Subcutaneous adipose tissue (tissue), 3 donors: ENCODE data around the gene APOL3.

GRCh38 chr22:36017725-36018285 is 10.8 kb downstream of the RBFOX2 start:
- PRO-cap = no peak
- RAMPAGE, long total RNA, 3 experiments = no peak in any of the 3 experiments

- PRO-cap = unidirectional peak, minus-strand start at chr22:36160755
- RAMPAGE, long total RNA, 3 experiments = start-site peak on the minus strand in 2 of 3 experiments, at chr22:36160733-36160798 at its widest, 94 to 114 reads per replicate
Measured at GRCh38 chr22:36160330-36161030, at the start of gene APOL3. Gene APOL3 (minus strand): TSS chr22:36160755.

DNA sequence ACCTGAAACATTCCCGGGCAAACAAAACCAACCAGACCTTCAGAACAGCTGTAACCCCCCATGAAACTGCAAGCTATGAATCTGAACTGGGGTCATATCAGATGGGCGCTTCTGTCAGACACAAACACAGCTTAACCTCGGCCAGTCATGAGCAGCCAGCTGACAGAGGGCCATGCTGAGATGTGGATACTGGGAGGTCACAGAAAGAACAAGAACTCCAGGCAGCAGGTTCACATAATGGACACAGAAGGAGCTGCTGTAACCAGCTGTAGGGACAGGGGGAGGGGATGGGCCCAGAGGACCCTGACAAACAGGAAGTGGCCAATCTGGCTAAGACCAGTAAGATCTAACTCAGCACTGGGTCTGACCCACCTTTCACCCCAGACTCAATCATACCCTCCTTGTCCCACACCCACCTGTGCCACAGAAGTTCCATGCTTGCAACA is 4.1 kb downstream of the APOL4 start:
- PRO-cap = no peak
- RAMPAGE, long total RNA, 3 experiments = no peak in any of the 3 experiments

- PRO-cap = unidirectional peak, plus-strand start at chr22:36220582
- RAMPAGE, long total RNA, 3 experiments = no peak in any of the 3 experiments
Measured at GRCh38 chr22:36220394-36220876, 18.8 kb upstream of the APOL4 start.

- PRO-cap = no peak
- RAMPAGE, long total RNA, 3 experiments = no peak in any of the 3 experiments
Measured at GRCh38 chr22:36239825-36240125, 448 bp upstream of the APOL2 start.

DNA sequence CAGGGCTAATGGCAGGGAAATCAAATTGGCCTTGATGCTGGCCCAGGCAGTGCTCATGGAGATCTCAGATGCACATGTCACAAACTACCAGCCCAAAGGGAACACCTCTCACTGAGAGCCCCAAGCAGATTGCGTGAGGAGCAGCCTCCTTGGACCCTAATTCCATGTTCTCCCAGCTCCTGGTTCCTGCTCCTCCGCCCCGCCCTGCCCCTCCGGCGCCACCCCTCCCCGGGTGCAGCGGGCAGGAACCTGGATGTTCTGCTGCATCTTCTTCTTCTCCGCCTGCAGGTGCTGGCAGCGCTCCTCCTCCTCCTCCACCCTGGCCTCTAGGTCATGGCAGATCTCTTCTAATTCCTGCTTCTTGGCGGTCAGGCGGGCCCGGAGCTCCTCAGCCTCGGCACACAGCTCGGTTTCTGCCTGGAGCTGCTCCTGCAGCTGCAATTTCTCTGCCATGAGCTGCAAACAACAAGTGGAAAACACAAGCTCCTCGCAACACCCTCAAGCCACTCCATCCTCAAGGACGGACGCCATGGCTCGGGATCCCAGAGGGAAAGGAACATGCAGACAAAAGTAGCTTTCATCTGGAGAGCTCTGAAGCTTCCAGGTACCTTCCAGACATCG is 47.8 kb downstream of the APOL1 start:
- PRO-cap = no peak
- RAMPAGE, long total RNA, 3 experiments = start-site peak on the minus strand in 1 of 3 experiments, centred at position 389 of the sequence, 184 reads per replicate

GRCh38 chr22:36329187-36330004 is 58.4 kb downstream of the MYH9 start:
- PRO-cap = bidirectional peak, plus-strand start at chr22:36329342, minus-strand start at chr22:36329345; bidirectional peak, plus-strand start at chr22:36329749, minus-strand start at chr22:36329545
- RAMPAGE, long total RNA, 3 experiments = no peak in any of the 3 experiments

DNA sequence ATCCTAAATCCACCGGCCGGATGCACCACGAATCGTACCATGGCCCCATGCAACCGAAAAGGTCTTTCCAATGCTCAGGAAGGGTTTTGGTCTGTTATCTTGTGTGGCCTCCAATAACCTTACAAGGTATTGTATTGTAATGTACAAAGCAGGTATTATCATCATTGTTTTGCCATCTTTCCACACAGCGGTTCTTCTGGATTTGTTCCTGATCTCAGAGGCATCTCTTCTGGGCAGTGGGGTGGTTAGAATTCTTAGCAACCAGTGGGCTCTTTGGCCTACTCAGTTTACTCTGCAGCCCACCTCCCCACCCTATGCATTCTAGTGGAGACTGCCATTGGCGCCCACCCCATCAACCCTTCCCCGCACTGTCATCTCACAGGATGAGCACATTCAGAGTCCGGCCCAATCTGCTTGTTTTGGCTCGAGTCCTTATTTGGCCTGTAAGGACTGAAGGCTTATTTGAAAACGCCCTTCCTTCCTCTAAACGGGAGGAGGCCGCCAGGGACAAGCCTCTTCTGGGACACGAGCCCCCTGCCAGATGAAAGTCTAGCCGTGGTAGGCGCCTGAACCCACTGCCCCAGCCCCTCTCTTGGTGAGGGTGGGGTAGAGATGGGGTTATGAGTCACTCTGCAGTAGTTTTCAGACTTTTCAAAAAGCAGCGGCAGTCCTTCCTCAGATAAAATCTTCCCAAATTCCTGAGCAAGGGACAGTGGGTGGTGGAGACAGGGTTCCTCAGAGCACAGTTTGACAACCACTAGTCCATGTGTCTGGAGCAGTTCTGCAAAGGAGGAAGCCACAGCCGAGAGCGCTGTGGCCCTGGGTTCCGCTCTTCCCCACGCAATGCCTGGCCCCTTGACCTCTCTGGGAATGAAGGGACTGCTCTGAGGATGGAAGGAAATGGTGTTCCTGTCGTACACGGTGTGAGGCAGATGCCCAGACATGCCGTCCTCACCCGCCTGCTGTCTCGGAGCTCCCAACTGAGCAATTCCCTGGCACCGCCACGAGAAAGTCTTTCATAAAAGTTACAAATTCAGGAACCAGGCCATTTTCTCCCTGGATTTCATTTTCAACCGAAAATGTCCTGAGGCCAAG is 57.1 kb downstream of the MYH9 start:
- PRO-cap = bidirectional peak, plus-strand start at position 486 of the sequence, minus-strand start at position 385 of the sequence; bidirectional peak, plus-strand start at position 514 of the sequence, minus-strand start at position 520 of the sequence; bidirectional peak, plus-strand start at position 915 of the sequence, minus-strand start at position 872 of the sequence; unidirectional peak, minus-strand start at position 982 of the sequence
- RAMPAGE, long total RNA, 3 experiments = no peak in any of the 3 experiments

DNA sequence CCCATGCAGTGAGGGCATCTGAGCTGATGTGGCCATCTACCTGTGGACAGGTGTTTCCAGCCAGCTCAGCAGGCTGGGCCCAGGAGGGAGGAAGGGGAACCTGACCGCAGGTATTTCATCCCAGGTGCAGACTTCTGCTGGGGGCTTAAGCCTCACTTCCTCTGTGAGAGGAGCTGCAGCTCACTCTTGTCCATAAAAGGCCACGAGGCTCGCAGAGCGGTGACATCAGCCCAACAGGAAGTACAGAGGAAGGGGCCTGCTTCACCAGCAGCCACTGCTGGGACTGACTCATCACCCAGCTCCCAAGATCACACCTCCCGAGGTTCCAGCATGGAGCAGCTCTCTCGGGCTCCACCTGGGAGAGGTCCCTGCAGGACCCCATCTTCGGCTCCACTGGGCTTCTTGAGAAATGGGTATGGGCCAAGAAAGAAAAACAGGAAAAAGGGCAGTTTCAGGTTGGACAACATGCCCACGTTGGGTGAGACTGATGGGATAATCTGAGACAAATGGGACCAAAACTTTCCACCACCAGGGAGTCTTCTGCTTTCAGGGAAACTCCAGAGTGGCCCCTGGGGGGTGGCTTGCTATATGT is 56.3 kb downstream of the MYH9 start:
- PRO-cap = bidirectional peak, plus-strand start at position 311 of the sequence, minus-strand start at position 165 of the sequence
- RAMPAGE, long total RNA, 3 experiments = no peak in any of the 3 experiments

- PRO-cap = bidirectional peak, plus-strand start at chr22:36364556, minus-strand start at chr22:36364409
- RAMPAGE, long total RNA, 3 experiments = no peak in any of the 3 experiments
Measured at GRCh38 chr22:36364007-36364824, 23.6 kb downstream of the MYH9 start.

DNA sequence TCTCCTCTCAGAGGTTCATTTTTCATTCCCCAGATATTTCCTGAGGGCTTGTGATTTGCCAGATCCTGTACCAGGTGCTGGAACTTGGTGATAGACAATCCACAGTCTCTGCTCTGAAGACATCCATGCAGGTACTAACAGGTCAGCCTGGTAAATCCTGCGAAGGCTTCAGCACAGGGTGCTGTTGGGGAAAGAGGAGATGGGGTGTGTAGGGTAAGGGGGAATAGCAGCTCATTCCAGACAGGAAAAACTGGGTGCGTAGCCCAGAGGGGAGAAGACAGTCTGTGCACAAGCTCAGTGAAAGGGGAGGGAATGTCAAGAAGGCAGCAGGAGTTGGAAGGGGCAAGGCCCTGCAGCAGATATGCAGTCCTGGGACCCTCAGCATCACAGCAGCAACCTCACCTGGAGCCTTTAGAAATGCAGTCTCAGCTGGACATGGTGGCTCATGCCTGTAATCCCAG is 8.3 kb upstream of the MYH9 start:
- PRO-cap = no peak
- RAMPAGE, long total RNA, 3 experiments = no peak in any of the 3 experiments

GRCh38 chr22:36399461-36399761 is 11.6 kb upstream of the MYH9 start:
- PRO-cap = no peak
- RAMPAGE, long total RNA, 3 experiments = no peak in any of the 3 experiments

GRCh38 chr22:36425879-36426899 is 38.4 kb upstream of the MYH9 start:
- PRO-cap = no peak
- RAMPAGE, long total RNA, 3 experiments = no peak in any of the 3 experiments

GRCh38 chr22:36432469-36432882 is 44.7 kb upstream of the MYH9 start:
- PRO-cap = no peak
- RAMPAGE, long total RNA, 3 experiments = no peak in any of the 3 experiments

GRCh38 chr22:36448560-36449229 is 32.7 kb downstream of the TXN2 start:
- PRO-cap = no peak
- RAMPAGE, long total RNA, 3 experiments = no peak in any of the 3 experiments

- PRO-cap = no peak
- RAMPAGE, long total RNA, 3 experiments = no peak in any of the 3 experiments
Measured at GRCh38 chr22:36469943-36470556, 11.4 kb downstream of the TXN2 start.

GRCh38 chr22:36474802-36475199 is 6.6 kb downstream of the TXN2 start:
- PRO-cap = no peak
- RAMPAGE, long total RNA, 3 experiments = no peak in any of the 3 experiments

DNA sequence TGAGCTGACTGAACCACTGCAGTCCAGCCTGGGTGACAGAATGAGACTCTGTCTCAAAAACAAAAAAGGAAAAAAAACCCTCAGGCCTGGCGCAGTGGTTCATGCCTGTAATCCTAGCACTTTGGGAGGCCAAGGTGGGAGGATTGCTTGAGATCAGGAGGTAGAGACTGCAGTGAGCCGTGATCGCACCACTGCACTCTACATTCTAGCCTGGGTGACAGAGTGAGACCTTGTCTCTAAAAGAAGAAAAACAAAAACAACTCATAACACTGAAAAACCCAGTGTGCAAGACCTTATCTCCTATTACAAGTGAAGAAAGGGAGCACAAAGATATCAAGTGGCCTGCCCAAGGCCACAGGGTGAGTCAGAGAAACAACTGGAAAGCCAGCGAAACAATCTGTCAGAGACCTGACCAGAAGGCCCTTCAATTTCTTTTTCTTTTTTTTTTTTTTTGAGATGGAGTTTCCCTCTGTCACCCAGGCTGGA is 2.5 kb downstream of the TXN2 start:
- PRO-cap = no peak
- RAMPAGE, long total RNA, 3 experiments = no peak in any of the 3 experiments

GRCh38 chr22:36523032-36523472 is 5.9 kb downstream of the EIF3D start:
- PRO-cap = no peak
- RAMPAGE, long total RNA, 3 experiments = no peak in any of the 3 experiments

GRCh38 chr22:36524058-36524937 is 4.7 kb downstream of the EIF3D start:
- PRO-cap = no peak
- RAMPAGE, long total RNA, 3 experiments = no peak in any of the 3 experiments